Endometrial microvascular endothelial cells (primary cell): ENCODE results near the gene ARSG.

DNA sequence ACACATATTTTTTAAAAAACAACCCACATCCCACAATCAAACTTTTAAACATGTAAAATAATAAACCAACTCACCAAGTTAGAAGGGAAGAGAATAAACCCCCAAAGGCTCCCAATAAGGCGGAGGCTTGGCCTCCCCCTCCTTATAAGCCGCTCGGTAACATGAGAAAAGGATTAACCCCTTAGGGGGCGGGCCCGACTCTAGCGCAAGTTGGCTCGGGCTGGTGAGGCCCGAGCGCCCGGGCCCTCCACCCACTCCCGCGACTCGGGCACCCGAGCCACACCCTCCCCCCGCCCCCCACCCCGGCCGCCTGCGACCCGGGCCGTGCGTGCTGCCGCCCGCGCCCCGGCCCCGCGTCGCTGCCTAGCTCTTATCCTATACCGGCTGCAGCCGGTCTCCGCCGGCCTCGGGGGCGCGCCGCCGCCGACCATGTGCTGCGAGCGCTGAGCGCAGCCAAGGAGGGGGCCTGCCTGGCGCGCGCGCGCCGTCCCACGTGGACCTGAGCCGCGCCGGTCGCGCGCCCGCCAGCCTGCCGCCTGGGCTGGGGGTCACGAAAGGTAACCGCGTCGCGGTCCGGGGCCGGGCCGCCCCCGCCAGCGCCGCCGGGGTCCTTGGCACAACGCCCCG is at the start of gene ARSG:
ARSG (plus strand) TSS at position 484 of the 627 bp plus-strand sequence.
- RAMPAGE, long total RNA = no peak

DNA sequence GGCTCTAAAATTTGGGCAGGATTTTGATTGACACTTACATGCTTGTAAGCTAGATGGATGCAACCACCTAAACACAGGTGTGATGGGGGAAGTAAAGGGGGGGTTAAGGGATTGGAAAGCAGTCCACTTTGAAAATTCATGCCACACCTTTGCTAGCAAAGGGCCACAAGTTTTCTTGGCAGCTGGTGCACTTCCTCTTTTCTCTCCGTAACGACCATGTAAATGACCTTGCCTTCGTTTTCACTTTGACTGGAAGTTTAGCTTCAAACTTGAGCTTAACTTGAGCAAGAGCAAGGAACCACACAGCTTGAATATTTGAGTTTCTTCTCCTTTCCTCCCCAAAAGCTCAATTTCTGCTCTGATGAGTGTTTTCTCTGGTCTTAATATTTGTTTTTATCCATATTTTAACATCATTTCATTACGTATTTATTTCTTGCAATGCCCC is 14.2 kb upstream of the PRKAR1A start:
- RAMPAGE, long total RNA = no peak

GRCh38 chr17:68514683-68515246 is 2.5 kb downstream of the PRKAR1A start:
- RAMPAGE, long total RNA = no peak

DNA sequence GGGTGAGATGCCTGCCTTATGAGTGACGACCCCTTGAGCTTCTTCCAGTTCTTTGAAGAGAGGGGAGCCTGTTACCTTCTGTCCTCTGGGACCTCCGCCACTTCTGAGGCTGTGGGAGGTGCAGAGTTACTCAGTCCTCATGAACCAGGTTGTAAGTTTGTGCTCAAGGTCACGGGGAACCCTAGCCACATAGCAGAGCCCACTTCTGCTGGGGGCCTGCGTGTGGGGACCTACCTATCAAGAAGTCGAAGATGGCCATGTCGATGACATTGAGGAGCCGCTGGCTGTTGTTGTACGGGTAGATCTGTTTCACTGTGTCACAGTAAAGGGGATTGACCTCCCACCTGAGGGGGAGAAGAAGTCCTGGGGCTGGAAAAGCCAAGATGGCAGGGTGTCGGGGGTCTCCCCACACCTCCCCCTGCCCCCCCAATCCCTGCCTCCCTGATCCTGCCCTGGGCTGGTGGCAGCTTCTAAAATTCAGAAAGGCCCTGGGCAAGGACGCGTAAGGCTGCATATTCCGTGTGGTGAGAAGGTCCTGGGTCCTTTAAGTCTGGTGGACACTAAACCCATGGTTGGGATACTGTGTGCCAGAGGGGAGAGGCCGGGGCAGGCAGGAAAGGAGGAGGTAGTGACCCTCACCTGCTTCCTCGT is 28.5 kb downstream of the PRKAR1A start:
- RAMPAGE, long total RNA = no peak

GRCh38 chr17:68612525-68613018 is 11.4 kb upstream of the FAM20A start:
- RAMPAGE, long total RNA = no peak

DNA sequence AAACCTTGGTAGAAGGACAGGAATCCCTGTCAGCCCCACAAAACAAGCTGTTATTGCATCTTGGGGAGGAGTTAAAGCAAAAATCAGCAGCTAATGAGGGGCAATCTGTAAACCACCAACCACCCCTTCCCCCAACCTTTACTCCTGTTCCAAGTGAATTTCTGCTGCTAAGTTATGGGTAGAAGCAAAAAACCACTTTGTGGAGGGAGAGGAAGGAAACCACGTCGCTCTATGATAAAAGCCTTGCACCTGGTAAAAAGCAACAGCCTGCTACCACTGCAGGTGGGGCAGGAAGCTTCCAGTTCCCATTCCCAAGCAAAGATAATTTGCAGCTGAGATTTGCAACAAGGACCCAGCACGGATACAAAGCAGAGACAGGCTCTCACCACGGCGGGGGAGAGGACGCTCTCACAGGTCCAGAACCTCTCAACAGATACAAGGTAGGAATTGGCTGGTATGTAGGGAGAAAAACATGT is 10.7 kb downstream of the ABCA8 start:
- RAMPAGE, long total RNA = no peak

GRCh38 chr17:69065484-69066319 is 5.0 kb upstream of the ABCA9 start:
- RAMPAGE, long total RNA = no peak

GRCh38 chr17:69470464-69470888 is 56.0 kb downstream of the MAP2K6 start:
- RAMPAGE, long total RNA = no peak

- RAMPAGE, long total RNA = no peak
Measured at GRCh38 chr17:69717296-69717750, 302.8 kb downstream of the MAP2K6 start.

GRCh38 chr17:70109288-70109966 is 34.4 kb downstream of the KCNJ16 start:
- RAMPAGE, long total RNA = no peak

GRCh38 chr17:70137286-70137765 is 32.0 kb upstream of the KCNJ2 start:
- RAMPAGE, long total RNA = no peak

GRCh38 chr17:70157950-70159078 is 11.0 kb upstream of the KCNJ2 start:
- RAMPAGE, long total RNA = no peak

GRCh38 chr17:71975025-71975985 is 145.5 kb upstream of the SOX9 start:
- RAMPAGE, long total RNA = no peak

DNA sequence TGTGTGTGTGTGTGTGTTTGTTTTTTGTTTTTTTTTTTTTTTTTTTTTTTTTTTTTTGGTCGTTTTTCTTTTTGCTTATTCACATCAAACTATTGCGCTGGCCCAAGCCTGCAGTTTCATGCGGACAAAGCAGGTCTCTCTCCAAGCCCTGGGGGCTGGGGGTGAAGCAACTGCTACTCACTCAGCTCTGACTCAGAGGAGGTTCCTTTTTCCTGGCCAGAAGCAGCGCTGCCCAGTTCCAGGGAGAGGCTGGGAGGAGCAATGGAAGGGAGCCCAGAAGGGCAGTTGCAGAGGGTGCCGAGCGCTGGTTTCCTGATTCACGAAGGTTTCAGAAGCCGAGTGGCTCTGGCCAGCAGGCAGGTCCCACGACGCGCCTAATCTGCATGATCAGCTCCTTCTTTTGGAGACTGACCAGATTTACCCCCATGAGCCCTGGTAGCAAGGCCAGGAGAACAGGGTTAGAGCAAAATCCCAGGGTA is 144.8 kb upstream of the SOX9 start:
- RAMPAGE, long total RNA = no peak

DNA sequence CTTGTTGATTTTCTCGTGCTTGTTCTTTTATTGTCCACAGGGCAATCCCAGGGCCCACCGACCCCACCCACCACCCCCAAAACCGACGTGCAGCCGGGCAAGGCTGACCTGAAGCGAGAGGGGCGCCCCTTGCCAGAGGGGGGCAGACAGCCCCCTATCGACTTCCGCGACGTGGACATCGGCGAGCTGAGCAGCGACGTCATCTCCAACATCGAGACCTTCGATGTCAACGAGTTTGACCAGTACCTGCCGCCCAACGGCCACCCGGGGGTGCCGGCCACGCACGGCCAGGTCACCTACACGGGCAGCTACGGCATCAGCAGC is 2.6 kb downstream of the SOX9 start:
- RAMPAGE, long total RNA = no peak

GRCh38 chr17:72151068-72151421 is 30.2 kb downstream of the SOX9 start:
- RAMPAGE, long total RNA = no peak

DNA sequence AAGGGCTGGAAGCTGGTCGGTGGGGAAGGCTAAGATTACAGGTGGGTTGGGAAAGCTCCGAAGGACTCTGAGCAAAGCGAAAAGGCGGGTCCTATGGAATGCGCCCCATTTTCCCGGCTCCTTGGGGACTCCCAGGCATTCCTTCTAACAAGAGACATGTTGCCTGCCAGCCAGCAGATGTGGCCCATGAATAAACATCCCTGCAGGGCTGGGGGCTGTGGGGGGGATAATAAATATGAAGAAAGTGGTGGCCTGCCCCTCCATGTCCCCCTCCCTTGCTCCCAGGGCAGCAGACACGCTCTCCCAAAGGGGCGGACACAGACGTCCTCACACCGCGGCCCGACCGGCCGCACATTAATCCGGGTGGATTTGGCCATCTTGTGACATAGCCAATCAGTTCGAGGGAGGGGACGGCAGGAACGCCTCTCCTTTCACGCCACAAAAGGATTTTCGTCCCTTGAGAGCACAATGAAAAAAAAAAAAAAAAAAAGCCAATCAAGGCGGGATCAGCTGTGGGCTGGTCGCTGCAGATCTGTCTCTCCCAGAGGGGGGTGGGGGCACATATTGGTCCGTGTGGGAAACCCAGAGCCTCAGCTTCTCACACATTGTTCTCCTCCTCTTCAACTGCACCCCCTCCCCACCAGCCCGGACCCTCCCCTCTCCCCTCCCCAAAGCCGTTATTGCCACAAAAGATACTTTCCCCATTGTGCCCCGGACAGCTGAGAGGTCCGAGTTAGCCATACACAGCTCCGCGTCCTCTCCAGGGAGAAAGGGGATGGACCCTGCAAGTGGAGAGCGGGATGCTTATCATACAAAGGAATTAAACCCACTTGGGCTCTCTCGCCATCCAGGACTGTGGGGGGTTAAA is 98.7 kb downstream of the SOX9 start:
- RAMPAGE, long total RNA = no peak

- RAMPAGE, long total RNA = no peak
Measured at GRCh38 chr17:72305954-72306605, 185.3 kb downstream of the SOX9 start.

DNA sequence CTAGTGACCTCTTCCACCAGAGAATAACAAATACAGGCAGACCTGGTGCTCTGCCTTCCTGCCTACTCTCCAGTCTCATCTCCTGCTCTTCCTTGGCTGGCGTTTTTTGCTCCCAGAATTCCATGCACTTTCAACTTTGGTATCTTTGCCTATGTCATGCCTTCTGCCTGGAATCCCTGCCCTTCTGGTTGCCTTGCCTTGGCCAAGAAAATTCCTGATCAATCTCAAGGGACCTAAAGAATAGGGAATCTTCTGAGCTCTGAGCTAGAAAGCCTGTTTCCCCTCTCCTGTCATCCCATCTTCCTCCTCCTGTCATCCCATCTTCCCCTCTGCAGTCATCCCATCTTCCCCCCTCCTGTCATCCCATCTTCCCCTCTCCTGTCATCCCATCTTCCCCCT is 216.4 kb downstream of the SOX9 start:
- RAMPAGE, long total RNA = no peak

- RAMPAGE, long total RNA = no peak
Measured at GRCh38 chr17:72338733-72339604, 218.1 kb downstream of the SOX9 start.